Measurements from ENCODE around the genes SLC25A3, ANKS1B and ANO4.

- RRBS: 2% methylated on average over 23 of the region's 35 CpGs
Observed at GRCh38 chr12:96194804-96195003, 529 bp downstream of the ELK3 start.

GRCh38 chr12:96195934-96196385 lies 1.8 kb downstream of the ELK3 start:
- RRBS: no CpG with 5 or more reads among the region's 10 CpGs

DNA sequence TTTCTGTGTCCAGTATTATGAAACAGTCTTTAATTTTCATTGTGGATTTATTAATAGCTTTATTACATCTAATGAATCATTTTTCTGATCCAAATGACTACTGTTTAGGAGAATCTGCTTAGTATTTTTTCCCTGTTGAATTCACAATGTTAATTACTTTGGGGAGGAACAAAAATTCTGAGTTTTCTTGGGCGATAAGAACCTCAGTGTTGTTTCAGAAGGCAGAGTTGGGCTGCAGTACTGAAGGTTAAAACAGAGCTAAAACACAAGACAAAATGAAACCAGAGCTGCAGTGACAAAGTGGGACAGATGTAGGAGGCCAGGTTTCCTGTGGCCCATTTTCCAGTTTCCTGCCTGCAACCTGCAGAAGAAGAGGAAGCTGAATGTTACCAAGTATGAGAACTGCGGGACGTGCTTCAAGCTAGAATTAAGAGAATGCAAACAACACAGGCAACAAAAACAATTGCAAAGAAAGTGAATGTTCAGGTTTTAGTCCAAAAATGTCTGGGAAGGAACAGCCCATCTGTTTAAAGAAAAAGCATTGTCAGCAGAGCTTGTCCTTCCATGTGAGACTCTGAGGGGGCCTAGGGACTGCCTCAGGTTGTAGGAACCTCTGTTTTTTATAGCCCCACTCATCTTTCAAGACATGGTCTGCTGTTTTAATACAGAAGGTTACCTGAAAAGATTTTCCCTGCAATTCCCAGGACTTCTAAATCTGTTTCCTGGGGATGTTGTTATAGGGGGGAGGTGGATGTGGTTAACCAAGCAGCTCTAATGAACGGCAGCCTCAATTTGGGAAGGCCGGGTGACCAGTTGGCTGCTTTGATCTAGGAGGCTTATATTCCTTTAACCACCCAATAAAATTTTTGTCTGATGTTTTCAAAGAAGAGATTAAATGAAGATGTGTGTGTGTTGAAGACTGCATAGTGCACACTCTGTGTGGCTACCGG lies 17.9 kb downstream of the ELK3 start:
- RRBS: no CpG with 5 or more reads among the region's 6 CpGs

GRCh38 chr12:96219552-96220252 lies 25.5 kb downstream of the ELK3 start:
- RRBS: no CpG with 5 or more reads among the region's 18 CpGs

GRCh38 chr12:96233048-96233749 lies 39.0 kb downstream of the ELK3 start:
- RRBS: no CpG with 5 or more reads among the region's 10 CpGs

DNA sequence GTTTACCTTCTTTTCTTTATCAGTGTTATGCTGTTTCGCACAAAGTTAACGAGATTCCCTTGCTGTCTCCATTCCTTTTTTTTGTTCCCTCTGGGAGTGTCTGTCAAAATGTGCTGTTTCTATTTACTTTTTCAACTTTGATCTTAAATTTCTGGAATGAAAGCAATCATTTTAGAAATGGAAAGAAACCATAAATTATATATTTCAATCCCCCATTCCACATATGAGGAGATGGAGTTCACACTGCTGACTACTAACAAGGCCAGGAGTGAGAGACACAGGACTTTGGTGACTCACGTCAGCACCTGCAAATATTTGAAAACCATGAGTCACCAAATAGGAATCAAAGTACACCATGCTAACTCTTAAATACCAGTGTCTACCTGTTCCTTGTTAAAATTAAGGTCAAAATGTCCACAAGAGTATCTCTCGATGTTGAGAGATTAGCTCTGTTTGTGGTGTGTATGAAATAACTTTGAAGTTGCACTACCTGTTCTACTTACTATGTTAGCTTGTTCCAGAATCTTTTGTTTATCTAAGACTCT lies 661.5 kb downstream of the NEDD1 start:
- RRBS: no CpG with 5 or more reads among the region's 4 CpGs

GRCh38 chr12:97756410-97756667 lies 759.1 kb upstream of the TMPO start:
- RRBS: no CpG with 5 or more reads among the region's 2 CpGs

DNA sequence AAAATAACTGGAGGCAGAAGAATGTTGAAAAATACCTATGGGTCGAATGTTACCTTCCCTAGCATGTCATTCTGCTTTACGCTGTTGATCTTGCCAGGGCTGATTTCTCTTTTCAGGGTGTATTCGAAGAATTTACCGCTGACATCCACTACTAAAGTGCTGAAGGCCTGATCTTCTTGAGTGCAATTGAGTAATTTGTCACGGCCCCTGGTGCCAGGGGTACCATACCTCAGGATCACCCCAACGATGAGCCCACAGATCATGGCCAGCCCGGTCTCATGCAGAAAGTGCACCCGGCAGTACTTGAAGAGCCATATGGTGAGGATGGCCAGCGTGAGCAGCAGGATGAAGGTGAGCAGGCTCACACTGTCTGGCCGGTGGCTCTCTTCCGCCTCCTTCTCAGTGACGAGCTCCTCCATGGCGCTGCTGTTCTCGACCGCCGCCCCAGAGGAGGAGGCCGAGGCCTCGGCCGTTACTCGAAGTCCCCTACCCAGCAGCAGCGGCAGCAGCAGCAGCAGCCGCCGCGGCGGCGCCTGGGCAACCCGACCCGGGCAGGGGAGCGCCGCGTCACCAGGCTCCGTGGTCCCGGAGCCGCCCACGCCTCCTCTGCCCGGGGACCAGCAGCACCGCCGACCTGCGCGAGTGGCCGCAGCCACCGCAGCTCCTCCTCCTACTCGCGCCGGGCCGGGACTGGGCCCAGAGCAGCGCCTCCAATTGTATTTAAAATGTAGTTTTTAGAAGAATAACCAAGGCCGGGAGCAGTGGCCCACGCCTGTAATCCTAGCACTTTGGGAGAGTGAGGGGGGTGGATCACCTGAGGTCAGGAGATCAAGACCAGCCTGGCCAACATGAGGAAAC lies 58.6 kb upstream of the TMPO start:
- RRBS: 87% methylated on average over 11 of the region's 49 CpGs

GRCh38 chr12:98593568-98594670 lies at the start of gene SLC25A3:
Gene SLC25A3, plus strand, starts transcription at chr12:98593686.
- RRBS: 1% methylated on average over 15 of the region's 80 CpGs

DNA sequence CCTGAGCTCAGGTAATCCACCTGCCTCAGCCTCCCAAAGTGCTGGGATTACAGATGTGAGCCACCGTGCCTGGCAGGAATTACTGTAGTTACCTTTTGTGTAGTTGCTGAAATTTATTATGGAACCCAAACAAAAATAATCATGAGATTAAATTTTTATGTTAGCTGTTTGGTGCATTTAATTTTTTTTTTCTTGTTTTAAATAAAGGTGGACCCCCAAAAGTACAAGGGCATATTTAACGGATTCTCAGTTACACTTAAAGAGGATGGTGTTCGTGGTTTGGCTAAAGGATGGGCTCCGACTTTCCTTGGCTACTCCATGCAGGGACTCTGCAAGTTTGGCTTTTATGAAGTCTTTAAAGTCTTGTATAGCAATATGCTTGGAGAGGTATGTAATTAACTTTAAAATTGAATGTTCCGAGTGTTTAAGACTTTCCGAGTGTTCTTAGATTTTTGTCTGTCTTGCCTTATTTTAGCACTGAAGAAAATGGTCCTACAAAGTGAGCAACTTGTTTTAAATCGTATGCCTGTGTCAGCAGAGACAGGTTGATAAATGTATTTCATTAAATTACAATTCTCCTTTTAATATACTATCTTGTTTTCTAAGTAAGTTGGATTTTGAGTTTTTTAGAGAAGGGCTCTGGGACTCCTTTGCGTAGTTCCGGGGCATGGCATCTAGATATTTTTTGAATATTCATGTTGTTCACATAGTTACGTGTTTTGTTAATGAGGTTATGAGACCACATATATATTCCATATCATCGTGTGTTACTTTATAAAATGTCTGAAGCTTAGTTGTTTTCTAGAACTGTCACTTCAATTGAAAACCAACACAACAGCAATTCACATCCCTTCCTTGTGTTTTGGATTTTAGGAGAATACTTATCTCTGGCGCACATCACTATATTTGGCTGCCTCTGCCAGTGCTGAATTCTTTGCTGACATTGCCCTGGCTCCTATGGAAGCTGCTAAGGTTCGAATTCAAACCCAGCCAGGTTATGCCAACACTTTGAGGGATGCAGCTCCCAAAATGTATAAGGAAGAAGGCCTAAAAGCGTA lies 4.5 kb downstream of the SLC25A3 start:
- RRBS: no CpG with 5 or more reads among the region's 14 CpGs

DNA sequence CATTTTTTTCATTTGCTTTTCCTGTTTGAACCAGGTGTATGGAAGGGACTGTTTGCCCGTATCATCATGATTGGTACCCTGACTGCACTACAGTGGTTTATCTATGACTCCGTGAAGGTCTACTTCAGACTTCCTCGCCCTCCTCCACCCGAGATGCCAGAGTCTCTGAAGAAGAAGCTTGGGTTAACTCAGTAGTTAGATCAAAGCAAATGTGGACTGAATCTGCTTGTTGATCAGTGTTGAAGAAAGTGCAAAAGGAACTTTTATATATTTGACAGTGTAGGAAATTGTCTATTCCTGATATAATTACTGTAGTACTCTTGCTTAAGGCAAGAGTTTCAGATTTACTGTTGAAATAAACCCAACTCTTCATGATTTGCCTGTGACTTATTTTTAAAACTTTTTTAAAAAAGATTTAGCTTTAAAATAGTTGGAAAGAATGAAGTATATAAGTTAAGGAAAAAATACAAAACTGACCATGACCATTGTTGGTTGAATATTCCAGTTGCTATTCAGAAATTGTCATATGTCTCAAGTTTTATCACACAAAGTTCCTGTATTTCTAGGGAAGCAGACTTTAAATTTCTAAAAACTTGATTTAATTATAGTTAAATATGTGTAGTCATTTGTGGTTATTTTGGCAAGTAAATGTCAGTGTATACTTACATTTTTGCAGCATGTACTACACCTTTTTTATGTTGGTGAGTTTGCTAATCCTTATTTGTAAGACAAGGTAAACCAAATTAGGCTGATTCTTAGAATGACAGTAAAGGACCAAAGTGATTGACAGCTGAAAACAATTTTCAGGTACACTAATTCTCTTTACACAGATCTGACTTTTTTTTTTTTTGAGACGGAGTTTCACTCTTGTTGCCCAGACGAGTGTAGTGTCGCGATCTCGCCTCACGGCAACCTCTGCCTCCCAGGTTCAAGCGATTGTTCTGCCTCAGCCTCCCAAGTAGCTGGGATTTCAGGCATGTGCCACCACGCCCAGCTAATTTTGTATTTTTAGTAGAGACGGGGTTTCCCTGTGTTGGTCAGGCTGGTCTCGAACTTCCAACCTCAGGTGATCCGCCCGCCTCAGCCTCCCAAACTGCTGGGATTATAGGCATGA lies 8.2 kb downstream of the SLC25A3 start:
- RRBS: no CpG with 5 or more reads among the region's 16 CpGs

DNA sequence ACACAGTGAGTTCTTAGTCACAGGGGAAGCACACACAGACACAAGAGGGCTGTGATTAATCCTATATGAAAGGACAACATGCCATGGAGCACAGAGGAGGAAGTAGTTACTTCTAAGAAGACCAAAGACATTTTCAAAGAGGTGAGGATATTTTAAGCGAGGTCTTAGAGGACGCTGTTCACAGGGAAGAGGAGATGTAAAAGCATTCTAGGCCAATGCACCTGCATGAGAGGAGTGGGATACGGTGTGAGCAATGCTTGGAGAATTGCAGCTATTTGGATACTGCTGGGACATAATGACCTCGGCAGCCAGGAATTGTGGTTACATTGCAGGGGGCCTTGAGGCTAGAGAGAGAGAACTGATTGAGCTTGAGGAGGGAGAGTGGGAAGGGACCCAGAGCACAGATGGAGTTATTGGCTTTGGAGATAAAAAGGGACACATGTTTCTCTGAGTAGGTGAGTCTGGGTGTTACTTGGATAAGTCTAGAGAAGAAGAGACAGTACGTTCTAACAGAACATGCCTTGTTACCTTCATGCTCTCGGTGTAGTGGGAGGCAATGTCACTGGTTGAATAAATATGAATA lies 212.1 kb downstream of the APAF1 start:
- RRBS: no CpG with 5 or more reads among the region's 6 CpGs

- RRBS: no CpG with 5 or more reads among the region's 20 CpGs
Observed at GRCh38 chr12:98893650-98894201, 248.6 kb downstream of the APAF1 start.

- RRBS: no CpG with 5 or more reads among the region's 5 CpGs
Observed at GRCh38 chr12:99238088-99238420, 409.5 kb upstream of the GARIN6 start.

DNA sequence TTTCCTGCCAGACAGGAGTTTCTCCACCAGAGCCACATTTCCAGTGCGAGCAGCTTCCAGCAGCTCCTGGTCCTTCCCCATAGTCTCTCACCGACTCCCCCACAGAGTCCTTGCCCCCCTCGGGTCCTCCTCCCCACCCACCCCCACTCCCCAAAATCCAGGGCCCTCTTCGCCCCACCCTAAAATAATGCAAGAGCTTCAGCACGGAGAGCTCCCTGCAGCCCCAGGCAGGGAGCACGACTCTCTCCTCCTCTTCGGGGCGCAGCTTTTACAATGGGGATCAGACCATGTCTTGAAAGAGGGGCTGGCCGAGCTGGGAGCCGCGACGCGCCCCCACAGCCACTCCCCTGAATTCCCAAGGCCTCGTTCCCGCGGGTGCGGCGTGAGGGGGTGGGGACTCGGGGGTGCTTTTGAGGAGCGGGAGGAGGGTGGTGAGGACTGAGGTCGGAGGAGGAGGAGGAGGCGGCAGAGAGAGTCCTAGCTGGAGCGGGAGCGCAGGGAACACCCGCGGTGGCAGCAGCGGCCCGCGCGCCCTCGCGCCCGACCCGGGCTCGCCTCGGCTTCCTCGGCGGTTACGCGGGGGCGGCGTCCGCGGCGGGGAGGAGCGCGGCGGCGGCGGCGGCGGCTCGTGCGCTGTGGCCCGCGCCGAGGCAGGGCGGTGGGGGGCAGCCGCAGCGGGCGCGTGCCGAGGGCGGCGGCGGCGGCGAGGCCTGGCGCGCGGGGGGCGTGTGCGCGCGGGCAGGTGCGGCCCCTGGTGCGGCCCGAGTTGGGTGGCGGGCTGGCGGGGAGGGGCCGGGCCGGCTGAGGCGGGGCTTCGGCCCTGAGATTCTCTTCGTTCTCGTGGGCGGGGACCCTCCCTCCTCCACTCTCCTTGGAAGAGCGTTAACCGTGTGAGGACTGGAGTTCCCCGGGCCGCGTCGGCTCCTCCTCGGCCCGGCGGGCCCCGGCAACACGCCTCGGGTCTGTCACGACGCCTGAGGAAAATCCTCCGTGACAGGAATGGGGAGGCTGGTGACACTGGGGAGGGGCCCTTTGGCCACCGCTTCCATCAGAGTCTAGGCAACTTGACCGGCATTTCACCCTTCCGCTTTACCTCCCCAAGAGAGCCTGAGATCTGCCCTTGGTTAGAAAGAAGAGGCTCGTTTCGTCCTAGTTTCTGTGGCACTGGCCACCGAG lies at the start of gene ANKS1B:
Gene ANKS1B, minus strand, starts transcription at position 780 of the 1,176 bp plus-strand sequence.
- RRBS: no CpG with 5 or more reads among the region's 108 CpGs

DNA sequence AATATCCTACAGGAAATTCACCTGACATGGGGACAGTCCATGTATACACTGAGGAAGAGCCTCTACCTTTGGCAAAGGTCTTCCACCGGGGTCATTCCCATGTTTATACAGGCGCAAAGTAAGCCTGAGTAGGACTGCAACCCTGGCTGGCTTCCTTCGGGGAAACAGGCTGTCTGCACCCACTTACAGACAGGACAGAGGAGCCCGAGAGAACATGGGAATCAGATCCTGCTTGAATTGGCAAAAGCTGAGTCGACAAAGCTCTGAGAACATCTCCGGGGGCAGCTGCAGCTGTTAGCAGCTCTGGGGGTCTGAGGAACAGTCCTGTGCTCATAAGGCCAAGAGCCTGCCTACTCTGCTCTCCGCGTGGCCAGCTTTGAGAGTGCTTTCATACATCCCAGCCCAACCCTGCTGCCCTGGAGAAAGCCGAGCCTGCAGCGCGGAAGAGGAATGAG lies 2.8 kb upstream of the ACTR6 start:
- RRBS: no CpG with 5 or more reads among the region's 11 CpGs

GRCh38 chr12:100431060-100431259 lies 42.7 kb upstream of the NR1H4 start:
- RRBS: no CpG with 5 or more reads among the region's 6 CpGs

DNA sequence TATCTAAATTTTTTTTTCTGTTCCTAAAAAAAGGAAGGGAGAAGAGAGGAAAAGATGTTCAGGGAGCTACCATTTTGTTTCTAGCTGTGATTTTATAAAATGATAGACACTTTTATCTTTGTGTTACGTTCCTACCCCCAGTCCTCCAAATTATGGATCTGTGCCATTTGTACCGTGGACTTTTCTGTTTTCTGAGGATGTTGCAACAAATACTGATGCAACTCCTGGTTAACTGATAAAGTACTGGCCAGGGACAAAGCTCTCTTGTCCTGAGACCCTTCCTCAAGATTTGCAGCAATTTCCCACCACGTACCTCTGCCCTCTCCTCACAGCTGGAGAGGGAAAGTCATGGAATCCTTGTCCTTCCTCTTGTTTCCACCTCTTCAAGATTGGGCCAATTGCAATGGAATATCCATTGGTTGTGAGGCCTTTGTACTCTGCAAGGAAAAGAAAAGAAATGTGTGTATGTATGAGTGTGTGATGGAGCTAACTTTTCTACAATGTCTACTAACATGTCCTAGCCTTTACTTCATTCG lies 1.6 kb downstream of the NR1H4 start:
- RRBS: no CpG with 5 or more reads among the region's 4 CpGs

DNA sequence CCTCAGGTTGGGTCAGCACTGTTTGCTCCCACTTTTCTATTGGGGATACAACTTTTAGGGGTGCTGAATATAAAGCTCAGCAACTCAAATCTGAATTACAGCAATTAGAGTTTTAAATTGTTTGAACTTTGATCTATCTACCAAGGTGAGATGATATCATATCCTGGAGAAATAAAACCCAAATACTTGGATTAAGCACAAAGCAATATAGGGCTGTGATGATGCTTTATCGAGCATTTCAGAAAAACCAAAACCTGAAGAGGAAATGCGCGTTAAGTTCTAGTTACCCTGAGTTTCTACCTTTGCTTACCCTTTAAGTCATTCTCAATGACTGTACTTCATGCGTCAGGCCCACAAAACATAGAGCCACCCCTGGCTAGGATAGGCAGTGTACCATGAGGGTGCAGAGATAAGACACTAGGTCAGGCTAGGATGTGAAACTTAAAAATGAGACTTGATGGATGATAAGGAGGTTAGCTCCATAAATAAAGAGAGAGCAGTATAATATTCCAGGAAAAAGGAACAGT lies 100.0 kb downstream of the GAS2L3 start:
- RRBS: no CpG with 5 or more reads among the region's 4 CpGs

DNA sequence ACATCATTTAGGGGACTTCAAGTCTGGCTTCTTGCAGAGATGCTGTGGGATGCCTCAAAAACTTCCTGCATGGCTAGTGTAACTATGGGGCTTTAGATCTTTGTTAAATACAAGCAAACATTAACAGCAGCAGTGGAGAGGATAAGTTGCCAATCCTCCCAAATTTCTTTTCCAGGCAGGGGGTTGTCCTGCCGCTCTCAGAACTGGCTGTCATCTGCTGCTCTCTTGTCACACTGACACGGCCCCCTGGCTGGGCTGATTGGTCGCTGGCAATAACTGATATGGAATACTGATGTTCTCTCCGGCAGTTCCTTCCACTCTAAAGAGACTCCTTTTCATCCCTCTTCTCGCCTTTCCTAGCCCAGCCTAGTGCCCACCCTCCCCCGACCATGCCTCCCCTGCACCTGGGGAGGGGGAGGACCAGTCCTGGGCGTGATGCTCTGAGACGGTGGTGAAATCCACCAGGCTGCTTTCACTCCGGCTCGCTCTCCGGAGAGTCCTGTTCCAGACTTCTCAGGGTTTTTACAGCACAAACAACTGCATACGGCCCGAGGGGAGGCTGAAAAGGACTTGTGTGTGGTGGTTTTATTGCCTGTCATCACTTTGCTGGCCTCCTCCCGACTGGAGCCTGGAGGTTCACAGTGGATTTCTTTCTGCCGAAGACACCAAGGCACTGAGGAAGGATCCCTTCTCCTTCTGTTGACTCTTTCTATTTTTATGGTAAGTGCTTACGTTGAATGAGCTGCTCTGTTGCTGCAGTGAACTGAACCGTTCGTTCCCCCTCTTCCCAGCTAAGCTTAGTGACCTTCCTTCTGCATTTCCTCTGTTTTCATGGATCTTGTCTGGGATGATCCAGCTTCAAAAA lies at the start of gene ANO4:
Gene ANO4, plus strand, starts transcription at position 469 of the 865 bp plus-strand sequence.
- RRBS: no CpG with 5 or more reads among the region's 18 CpGs

All from Jurkat, Clone E6-1 (cell line).